ENCODE data around the genes RETN, MCEMP1, EVI5L and SNAPC2.

DNA sequence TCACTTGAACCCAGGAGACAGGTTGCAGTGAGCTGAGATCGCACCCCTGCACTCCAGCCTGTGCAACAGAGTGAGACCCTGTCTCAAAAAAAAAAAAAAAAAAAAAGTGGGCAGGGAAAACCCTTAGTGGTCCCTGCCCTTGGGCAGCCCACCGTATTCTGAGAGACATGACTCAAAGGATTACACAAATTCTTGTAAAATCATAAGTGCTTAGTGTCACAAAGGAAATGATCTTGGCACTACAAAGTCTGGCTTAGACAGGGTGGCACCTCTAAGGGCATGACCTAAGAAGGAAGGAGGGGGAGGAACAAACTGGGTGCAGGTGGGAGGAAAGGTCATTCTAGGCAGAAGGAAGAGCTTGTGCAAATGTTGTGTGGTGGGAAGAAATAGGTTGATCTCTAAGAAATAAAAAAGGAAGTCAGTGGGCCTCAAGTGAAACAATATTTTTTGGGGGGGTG, 10.3 kb downstream of the PNPLA6 start:
- RRBS, 2 experiments = no CpG with 5 or more reads among the region's 2 CpGs
CAGE:
- cytosol, long polyA minus RNA = no peak
- cytosol, long polyA plus RNA = no peak
- long polyA plus RNA = no peak
- nucleus, long polyA minus RNA = no peak
- nucleus, long polyA plus RNA = no peak

- RRBS, 2 experiments = 97% methylated on average over 5 of the region's 21 CpGs
CAGE:
- cytosol, long polyA minus RNA = no peak
- cytosol, long polyA plus RNA = no peak
- long polyA plus RNA = no peak
- nucleus, long polyA minus RNA = no peak
- nucleus, long polyA plus RNA = no peak
Measured at GRCh38 chr19:7611647-7612004, 16.0 kb downstream of the CAMSAP3 start.

DNA sequence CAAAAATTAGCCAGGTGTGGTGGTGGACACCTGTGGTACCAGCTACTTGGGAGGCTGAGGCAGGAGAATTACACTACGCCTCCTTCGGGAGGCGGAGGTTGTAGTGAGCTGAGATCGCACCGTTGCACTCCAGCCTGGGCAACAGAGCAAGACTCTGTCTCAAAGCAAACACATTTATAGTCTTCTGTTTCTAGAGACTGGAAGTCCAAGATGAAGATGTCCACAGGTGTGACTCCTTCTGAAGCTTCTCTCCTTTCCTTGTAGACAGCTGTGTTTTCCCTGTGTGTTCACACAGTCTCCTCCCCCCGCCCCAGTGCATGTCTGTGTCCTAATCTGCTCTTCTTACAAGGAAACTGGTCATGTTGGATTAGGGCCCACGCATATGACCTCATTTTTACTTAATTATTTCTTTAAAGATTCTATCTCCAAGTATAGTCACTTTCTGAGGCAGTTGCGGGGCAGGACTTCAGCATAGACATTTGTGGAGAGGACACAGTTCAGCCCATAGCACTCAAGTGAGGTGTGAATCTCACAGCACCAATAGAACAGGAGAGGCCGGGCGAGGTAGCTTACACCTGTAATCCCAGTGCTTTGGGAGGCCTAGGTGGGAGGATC, 12.4 kb downstream of the STXBP2 start:
- RRBS, 2 experiments = no CpG with 5 or more reads among the region's 10 CpGs
CAGE:
- cytosol, long polyA minus RNA = no peak
- cytosol, long polyA plus RNA = no peak
- long polyA plus RNA = no peak
- nucleus, long polyA minus RNA = no peak
- nucleus, long polyA plus RNA = no peak

- RRBS, 2 experiments = 48 to 59% methylated on average over 4 of the region's 8 CpGs
CAGE:
- cytosol, long polyA minus RNA = no peak
- cytosol, long polyA plus RNA = no peak
- long polyA plus RNA = no peak
- nucleus, long polyA minus RNA = no peak
- nucleus, long polyA plus RNA = no peak
Measured at GRCh38 chr19:7668980-7669242, at the start of gene RETN. TSS of gene RETN (plus strand) at chr19:7669049.

DNA sequence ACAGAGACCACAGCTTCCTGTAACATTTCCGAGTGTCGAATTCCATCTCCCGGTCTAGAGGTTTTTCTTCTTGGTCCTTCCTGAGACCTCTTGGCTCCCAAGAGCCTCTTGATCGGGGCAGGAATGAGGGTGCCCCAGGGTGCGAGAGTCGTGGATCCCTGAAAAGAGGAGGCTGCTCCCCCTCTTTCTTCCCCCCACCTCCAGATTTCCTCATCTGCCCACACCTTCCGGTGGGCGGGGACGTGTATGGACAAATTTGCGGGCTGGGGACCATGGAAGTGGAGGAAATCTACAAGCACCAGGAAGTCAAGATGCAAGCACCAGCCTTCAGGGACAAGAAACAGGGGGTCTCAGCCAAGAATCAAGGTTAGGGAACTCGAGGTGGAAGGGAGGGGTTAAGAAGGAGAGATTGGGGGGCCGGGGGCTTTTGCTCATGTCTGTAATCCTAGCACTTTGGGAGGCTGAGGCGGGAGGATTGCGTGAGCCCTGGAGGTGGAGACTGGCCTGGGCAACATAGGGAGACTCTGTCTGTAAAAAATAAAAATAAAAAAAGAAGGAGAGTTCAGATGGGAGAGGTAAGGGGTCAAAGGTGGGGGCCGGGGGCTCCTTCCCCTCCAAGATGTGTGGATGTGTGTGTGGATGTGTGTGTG, at the start of gene MCEMP1:
Gene MCEMP1 (plus strand): TSS at position 281 of the 650 bp plus-strand sequence.
- RRBS, 2 experiments = no CpG with 5 or more reads among the region's 15 CpGs
CAGE:
- cytosol, long polyA minus RNA = no peak
- cytosol, long polyA plus RNA = no peak
- long polyA plus RNA = no peak
- nucleus, long polyA minus RNA = no peak
- nucleus, long polyA plus RNA = no peak

GRCh38 chr19:7685544-7686030, 5.0 kb downstream of the TRAPPC5 start:
- RRBS, 2 experiments = no CpG with 5 or more reads among the region's 8 CpGs
CAGE:
- cytosol, long polyA minus RNA = no peak
- cytosol, long polyA plus RNA = no peak
- long polyA plus RNA = no peak
- nucleus, long polyA minus RNA = no peak
- nucleus, long polyA plus RNA = no peak

DNA sequence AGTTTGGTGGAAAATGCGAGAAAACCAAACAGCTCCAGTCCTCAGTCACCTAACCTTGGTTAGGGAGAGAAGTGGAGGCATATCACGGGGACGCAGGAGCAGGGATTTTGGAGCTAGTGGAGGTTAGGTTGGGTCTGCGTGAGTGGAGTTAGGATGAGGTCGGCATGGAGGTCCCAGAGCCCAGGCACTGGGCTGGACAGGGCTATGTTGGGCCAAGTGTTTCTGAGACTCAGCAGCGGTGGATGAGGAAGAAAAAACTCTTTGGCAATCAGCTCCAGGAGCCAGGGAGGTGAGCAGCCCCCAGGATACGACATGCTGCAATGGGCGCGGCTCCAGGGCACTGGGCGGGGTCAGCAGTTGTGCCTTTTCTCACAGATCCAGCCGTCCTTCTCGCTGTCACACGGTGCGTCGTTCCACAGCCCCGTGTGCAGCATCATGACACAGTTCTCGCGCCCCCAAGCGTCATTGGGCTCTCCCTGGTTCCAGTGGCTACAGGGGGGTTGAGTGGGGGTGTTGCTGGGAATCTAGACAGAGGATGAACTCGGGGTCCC, 2.8 kb downstream of the CLEC4G start:
- RRBS, 2 experiments = no CpG with 5 or more reads among the region's 20 CpGs
CAGE:
- cytosol, long polyA minus RNA = no peak
- cytosol, long polyA plus RNA = no peak
- long polyA plus RNA = no peak
- nucleus, long polyA minus RNA = no peak
- nucleus, long polyA plus RNA = no peak

DNA sequence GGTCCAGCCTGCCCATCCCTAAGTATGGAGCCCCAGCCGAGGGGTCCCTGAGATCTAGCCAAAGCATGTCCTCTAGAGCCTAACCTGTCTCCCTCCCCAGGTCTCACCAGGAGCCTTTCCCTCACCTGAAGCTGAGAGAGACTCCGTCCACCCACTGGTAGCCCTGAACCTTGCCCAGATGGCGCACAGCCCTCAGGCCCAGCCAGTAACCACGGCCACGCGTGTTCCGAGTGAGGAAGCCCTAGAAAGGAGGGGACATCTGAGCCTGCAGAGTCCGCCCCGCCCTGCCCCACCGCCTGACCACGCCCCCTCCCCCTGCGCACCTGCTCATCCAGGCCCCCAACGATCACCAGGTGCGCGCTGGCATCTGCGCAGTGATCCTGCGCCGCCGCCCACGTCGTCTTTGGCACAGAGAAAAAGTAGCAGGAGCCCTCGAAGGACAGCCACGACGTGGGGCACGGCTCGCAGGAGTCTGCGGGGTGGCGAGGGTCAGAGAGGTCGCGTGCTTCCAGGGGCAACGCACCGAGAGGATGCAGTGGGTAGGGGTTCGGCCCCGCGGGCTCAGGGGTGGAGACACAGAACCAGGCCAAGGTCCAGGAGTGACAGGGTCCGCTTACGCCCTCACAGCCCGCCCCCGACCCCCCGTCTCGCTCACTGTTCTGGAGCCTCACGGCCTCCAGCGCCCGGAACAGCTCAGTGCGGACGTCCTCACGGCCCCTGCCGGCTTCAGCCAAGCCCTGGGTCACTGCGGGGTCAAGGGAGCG, 2.0 kb downstream of the CLEC4G start:
- RRBS, 2 experiments = no CpG with 5 or more reads among the region's 50 CpGs
CAGE:
- cytosol, long polyA minus RNA = no peak
- cytosol, long polyA plus RNA = no peak
- long polyA plus RNA = no peak
- nucleus, long polyA minus RNA = no peak
- nucleus, long polyA plus RNA = no peak

GRCh38 chr19:7730594-7731228, 1.2 kb downstream of the CLEC4G start:
- RRBS, 2 experiments = no CpG with 5 or more reads among the region's 61 CpGs
CAGE:
- cytosol, long polyA minus RNA = no peak
- cytosol, long polyA plus RNA = no peak
- long polyA plus RNA = no peak
- nucleus, long polyA minus RNA = no peak
- nucleus, long polyA plus RNA = no peak

GRCh38 chr19:7784055-7784386, 21.0 kb downstream of the CLEC4M start:
- RRBS, 2 experiments = no CpG with 5 or more reads among the region's 6 CpGs
CAGE:
- cytosol, long polyA minus RNA = no peak
- cytosol, long polyA plus RNA = no peak
- long polyA plus RNA = no peak
- nucleus, long polyA minus RNA = no peak
- nucleus, long polyA plus RNA = no peak

DNA sequence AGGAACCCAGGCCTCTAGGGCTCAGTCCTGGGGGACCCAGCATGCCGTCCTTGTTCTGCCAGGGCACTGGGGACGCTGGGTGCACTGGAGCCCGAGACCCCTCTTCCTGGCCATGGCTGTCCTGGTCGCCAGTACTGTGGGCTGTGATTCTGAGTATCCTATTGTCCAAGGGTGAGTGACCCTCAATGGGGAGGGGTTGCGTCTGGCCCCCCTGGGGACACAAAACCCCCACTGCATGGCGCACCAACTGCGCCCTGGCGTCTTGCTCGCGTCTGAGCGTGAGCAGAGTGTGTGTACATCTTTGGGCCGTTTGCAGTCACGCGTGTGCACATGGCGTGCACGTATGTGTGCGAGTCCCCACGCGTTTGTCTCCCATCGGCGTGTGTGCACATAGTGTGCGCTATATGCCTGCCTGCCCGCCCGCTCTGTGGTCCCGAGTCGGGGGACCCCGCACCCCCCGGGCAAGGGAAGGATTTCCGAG, 24.8 kb downstream of the CLEC4M start:
- RRBS, 2 experiments = no CpG with 5 or more reads among the region's 29 CpGs
CAGE:
- cytosol, long polyA minus RNA = no peak
- cytosol, long polyA plus RNA = no peak
- long polyA plus RNA = no peak
- nucleus, long polyA minus RNA = no peak
- nucleus, long polyA plus RNA = no peak

GRCh38 chr19:7829419-7830464, at the start of gene EVI5L:
TSS of gene EVI5L (plus strand) at chr19:7830218.
- RRBS, 2 experiments = 1 to 2% methylated on average over 14 of the region's 86 CpGs
CAGE:
- cytosol, long polyA minus RNA = no peak
- cytosol, long polyA plus RNA = start-site peak on the plus strand at chr19:7830200-7830222, 13 and 22 reads in 2 replicates
- long polyA plus RNA = start-site peak on the plus strand at chr19:7830203-7830222, 33 and 64 reads in 2 replicates
- nucleus, long polyA minus RNA = no peak
- nucleus, long polyA plus RNA = no peak

GRCh38 chr19:7870760-7871259, 3.4 kb downstream of the PRR36 start:
- RRBS, 2 experiments = no CpG with 5 or more reads among the region's 8 CpGs
CAGE:
- cytosol, long polyA minus RNA = no peak
- cytosol, long polyA plus RNA = no peak
- long polyA plus RNA = no peak
- nucleus, long polyA minus RNA = no peak
- nucleus, long polyA plus RNA = no peak

DNA sequence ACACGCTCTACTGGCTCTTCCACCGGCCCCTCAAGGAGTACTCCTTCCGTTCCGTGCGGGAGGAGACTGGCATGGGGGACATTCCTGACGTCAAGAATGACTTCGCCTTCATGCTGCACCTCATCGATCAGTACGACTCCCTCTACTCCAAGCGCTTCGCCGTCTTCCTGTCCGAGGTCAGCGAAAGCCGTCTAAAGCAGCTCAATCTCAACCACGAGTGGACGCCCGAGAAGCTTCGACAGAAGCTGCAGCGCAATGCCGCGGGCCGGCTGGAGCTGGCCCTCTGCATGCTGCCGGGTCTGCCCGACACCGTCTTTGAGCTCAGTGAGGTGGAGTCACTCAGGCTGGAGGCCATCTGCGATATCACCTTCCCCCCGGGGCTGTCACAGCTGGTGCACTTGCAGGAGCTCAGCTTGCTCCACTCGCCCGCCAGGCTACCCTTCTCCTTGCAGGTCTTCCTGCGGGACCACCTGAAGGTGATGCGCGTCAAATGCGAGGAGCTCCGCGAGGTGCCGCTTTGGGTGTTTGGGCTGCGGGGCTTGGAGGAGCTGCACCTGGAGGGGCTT, 4.1 kb upstream of the MAP2K7 start:
- RRBS, 2 experiments = 96% methylated on average over 5 of the region's 38 CpGs
CAGE:
- cytosol, long polyA minus RNA = no peak
- cytosol, long polyA plus RNA = no peak
- long polyA plus RNA = no peak
- nucleus, long polyA minus RNA = no peak
- nucleus, long polyA plus RNA = no peak

- RRBS, 2 experiments = 13 to 15% methylated on average over 6 of the region's 57 CpGs
CAGE:
- cytosol, long polyA minus RNA = no peak
- cytosol, long polyA plus RNA = no peak
- long polyA plus RNA = no peak
- nucleus, long polyA minus RNA = no peak
- nucleus, long polyA plus RNA = start-site peak on the minus strand at chr19:7903507-7903548, 26 and 35 reads in 2 replicates
Measured at GRCh38 chr19:7902987-7903757, 505 bp upstream of the MAP2K7 start.

GRCh38 chr19:7917400-7918315, 2.5 kb upstream of the SNAPC2 start:
- RRBS, 2 experiments = 94 to 95% methylated on average over 16 of the region's 84 CpGs
CAGE:
- cytosol, long polyA minus RNA = no peak
- cytosol, long polyA plus RNA = no peak
- long polyA plus RNA = no peak
- nucleus, long polyA minus RNA = no peak
- nucleus, long polyA plus RNA = no peak

DNA sequence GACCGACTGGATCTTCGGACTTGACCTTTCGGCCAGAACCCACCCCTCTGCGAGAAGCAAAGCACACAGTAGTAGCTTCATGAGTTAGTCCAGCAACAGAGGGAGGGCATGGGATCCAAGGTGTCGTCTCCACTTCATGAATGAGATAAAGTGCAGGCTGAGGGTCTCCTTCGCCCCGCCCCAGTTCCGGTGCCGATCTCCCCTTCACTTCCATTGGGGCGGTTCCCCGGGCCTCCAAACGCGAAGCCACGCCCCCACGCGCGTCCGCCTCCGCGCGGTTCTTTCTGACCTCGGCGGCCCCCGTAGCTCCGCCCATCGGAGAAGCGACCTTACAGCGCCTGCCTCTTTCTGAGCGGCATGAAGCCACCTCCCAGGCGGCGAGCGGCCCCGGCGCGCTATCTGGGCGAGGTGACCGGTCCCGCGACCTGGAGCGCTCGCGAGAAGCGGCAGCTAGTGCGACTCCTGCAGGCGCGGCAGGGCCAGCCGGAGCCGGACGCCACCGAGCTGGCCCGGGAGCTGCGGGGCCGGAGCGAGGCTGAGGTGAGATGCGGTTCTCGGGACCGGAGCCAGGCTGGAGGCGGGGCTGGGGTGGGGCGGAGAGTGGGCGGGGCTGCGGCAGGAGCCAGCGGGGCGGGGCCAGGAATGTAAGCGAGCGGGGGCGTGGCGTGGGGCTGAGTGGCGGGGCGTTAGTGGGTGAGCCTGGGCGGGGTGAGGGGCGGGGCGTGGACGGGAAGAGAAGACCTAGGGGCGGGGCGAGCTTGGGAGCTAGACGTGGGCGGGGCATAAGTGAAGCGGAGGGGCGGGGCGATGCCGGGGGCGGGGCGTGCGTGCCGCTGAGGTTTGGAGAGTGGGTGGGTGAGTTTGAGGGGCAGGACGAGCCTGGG, at the start of gene SNAPC2:
Gene SNAPC2 (plus strand): TSS at position 329 of the 884 bp plus-strand sequence.
- RRBS, 2 experiments = under 1 to 3% methylated on average over 11 of the region's 86 CpGs
CAGE:
- cytosol, long polyA minus RNA = no peak
- cytosol, long polyA plus RNA = no peak
- long polyA plus RNA = no peak
- nucleus, long polyA minus RNA = no peak
- nucleus, long polyA plus RNA = no peak

DNA sequence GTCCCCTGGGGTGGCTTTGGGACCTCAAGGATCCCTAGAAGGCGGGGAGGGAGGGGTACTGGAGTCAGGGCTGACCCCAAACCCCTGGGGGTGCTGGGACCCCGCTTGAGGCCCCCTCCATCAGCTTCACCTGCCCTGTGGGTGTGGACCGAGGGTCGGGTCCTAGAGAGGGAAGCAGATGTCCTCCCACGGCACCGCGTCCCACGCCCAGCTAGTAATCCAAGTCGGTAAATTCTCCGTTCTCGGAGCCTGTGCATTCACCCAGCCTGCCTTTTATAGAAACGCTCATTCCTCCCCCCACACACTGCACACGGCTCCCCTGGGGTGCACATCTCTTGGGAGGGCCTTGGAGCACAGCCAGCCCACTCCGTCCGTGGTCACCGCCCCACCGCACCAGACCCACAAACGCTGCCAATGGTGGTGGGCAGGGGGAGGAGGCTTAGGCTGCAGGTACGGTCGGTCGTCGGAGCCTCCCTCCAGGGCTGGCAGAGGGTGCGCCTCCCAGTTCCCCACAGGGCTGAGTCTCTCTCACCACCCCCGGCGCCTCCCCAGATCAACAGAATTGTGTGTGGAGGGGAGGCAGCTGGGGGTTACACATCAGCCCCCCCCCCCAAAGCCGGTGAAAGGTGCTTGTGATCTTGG, 2.2 kb downstream of the CTXN1 start:
- RRBS, 2 experiments = 80 to 100% methylated on average over 2 to 3 of the region's 26 CpGs
CAGE:
- cytosol, long polyA minus RNA = no peak
- cytosol, long polyA plus RNA = no peak
- long polyA plus RNA = no peak
- nucleus, long polyA minus RNA = no peak
- nucleus, long polyA plus RNA = no peak

- RRBS, 2 experiments = 9% methylated on average over 50 to 57 of the region's 115 CpGs
CAGE:
- cytosol, long polyA minus RNA = no peak
- cytosol, long polyA plus RNA = no peak
- long polyA plus RNA = no peak
- nucleus, long polyA minus RNA = no peak
- nucleus, long polyA plus RNA = no peak
Measured at GRCh38 chr19:7925002-7925873, 697 bp downstream of the CTXN1 start.

DNA sequence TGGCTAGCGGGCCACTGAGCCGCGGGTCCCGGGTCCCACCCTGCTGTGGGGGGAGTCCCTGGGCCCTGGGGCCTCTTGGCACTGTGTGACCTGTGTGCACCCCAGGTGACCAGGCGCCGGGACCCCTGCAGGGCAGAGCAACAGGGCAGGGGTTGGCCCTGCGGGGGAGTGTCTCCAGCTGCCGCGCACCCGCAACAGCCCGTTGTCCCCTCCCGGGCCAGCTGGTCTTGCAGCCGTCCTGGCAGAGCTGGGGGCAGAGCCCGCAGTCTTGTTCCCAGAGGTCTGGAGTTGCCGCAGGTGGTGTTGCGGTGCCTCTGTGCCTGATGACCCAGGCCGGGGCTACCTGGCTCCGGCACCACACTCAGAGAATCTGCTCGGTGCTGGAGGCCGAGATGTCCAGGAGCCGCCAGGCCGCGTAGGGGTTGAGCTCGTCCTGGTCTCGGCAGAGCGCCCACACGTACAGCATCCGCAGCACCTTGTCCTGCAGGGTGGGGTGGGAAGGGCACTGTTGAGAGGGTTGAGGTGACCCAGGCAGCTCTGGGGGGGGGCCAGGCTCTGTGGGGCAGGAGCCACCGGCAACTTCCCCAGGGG, 986 bp upstream of the CTXN1 start:
- RRBS, 2 experiments = 97 to 98% methylated on average over 8 of the region's 29 CpGs
CAGE:
- cytosol, long polyA minus RNA = no peak
- cytosol, long polyA plus RNA = no peak
- long polyA plus RNA = no peak
- nucleus, long polyA minus RNA = no peak
- nucleus, long polyA plus RNA = no peak